HT1080 (cell line): ENCODE data around the genes KCNJ13, SNORC, DGKD and UGT1A8.

RAMPAGE:
- cytosol, long total RNA = no peak
- long total RNA = no peak
- nucleus, long total RNA = no peak
Measured at GRCh38 chr2:232541480-232541952, 2.0 kb downstream of the CHRNG start.

RAMPAGE:
- cytosol, long total RNA = no peak
- long total RNA = no peak
- nucleus, long total RNA = no peak
Measured at GRCh38 chr2:232772486-232772825, 3.9 kb downstream of the KCNJ13 start.

RAMPAGE:
- cytosol, long total RNA = no peak
- long total RNA = no peak
- nucleus, long total RNA = no peak
Measured at GRCh38 chr2:232776220-232777003, at the start of gene KCNJ13. KCNJ13 (minus strand) TSS chr2:232776565.

DNA sequence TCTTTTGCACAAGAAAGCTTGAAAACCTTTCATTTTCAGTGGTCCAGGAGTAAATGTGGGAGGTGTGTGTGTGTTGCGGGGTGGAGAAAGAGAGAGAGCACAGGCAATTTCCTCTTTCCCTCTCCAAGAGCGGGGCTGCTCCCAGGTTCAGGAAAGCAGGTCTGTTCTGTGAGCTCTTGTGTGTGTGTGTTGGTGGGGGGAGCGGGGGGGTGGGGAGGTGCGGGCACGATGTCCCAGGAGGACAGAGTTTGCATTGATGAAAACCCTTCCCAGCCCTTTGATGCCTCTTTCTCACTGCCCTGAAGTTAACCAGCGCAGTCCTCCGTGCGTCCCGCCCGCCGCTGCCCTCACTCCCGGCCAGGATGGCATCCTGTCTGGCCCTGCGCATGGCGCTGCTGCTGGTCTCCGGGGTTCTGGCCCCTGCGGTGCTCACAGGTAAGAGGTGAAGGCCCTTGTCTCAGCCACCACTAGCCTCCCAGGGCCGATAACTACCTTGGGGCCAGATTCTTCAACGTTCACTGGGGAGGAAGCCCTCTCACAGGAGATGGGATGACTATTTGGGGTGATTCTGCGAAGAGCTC is at the start of gene SNORC:
TSS of gene SNORC (plus strand) at position 285 of the 581 bp plus-strand sequence.
RAMPAGE:
- cytosol, long total RNA = no peak
- long total RNA = no peak
- nucleus, long total RNA = no peak

GRCh38 chr2:232876290-232877045 is 6.4 kb downstream of the SNORC start:
RAMPAGE:
- cytosol, long total RNA = no peak
- long total RNA = no peak
- nucleus, long total RNA = no peak

RAMPAGE:
- cytosol, long total RNA = no peak
- long total RNA = no peak
- nucleus, long total RNA = no peak
Measured at GRCh38 chr2:232877046-232877672, 7.1 kb downstream of the SNORC start.

DNA sequence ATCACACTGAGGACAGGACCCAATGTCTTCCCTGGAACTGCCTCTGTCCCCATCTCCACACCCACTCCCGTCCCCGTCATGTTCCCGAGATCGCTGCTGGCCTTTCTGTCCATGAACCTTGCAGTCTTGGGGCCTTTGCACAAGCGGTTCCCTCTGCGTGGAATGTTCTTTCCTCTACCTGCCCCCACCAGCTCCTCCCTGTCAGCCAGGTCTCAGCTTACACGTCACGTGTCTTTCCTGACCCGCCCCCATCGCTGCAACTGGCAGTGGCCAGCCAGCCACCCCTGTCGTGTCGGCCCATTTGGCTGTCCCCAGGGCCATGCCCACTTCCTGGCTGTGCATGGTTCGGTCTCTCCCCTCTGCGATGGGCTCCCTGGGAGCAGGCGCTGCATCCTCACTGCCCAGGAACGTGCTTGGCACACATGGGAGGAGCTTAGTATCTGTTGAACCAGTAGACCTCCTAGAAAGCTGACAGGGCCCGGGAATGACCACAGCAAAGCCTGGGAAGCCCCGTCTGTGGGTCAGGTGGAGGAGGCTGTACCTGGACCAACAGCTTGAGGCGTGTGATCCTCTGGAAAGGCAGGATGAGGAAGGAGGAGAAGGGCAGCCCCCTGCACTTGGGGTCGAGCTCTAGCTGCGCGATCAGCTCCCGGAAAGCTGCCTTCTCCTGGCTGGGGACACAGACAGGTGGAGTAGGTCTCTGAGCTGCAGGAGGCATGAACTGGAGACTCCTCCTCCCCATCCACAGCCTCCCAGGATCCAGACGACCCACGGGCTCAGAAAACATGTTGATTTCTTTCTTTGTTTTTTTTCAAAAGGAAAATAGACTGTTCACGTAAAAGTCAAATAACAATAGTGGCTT is 21.0 kb downstream of the SNORC start:
RAMPAGE:
- cytosol, long total RNA = no peak
- long total RNA = no peak
- nucleus, long total RNA = no peak

DNA sequence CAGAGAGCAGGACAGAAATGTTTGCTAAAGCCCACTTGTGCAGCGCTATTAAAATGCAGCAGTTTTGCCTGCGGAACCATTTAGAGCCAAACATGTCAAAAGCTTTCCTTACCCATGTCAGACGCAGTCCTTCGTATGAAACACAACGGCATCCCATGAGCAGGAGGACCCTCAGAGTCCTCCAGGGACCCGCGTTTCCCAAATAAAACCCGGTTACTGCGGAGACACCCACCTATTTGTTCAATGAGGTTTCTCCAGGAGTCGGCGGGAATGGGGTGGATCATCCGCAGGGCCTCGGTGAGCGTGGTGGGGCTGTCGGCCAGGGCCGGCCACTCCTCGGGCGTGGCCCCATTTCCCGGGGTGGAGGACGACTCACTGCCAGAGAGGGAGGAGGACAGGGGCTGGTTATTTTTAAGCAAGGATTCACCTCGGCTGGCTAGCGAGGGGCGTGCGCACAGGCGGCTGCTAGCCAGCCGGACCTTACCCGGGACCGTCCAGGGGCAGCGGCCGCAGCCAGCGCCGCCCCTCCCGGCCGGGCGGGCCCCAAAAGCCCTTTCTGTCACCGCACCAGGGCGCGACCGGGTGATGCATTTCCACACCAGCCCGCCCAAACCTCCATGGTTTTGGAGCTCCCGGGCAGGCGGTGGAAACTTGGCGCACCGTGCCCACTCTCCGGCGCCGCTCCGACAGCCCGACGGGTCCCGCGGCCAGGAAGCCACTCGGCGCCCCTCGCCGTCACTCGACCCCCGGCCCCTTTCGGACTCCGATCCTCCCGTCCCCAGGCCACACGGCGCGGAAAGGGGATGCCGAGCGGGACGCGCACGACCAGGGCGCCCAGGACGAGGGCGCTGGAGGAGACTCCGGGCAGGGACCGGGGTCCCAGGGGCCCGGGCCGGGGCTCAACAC is 57.0 kb downstream of the SNORC start:
RAMPAGE:
- cytosol, long total RNA = no peak
- long total RNA = no peak
- nucleus, long total RNA = no peak

GRCh38 chr2:233012375-233013028 is 554 bp downstream of the NGEF start:
RAMPAGE:
- cytosol, long total RNA = no peak
- long total RNA = no peak
- nucleus, long total RNA = no peak

DNA sequence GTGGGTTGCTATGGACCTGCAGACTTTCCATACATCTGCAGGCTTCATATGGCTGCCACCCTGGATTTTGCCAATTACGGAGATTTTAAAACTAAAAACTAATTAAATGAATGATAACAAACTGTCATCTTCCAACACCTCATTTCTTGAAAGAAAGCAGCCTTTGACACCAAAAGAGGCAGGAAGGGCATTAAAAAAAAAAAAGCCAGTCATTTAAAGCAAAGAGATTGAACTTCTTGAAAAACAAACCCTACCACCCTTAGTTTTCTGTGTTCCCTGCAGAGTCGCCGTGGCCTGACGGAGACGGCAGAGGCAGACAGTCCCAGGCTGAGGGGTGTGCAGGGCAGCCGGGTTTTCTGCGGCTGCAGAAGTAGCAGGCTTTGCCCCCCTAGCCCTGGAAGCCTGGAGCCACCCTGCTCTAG is 2.7 kb downstream of the INPP5D start:
RAMPAGE:
- cytosol, long total RNA = no peak
- long total RNA = no peak
- nucleus, long total RNA = no peak

GRCh38 chr2:233114367-233114866 is 54.3 kb downstream of the INPP5D start:
RAMPAGE:
- cytosol, long total RNA = no peak
- long total RNA = no peak
- nucleus, long total RNA = no peak

DNA sequence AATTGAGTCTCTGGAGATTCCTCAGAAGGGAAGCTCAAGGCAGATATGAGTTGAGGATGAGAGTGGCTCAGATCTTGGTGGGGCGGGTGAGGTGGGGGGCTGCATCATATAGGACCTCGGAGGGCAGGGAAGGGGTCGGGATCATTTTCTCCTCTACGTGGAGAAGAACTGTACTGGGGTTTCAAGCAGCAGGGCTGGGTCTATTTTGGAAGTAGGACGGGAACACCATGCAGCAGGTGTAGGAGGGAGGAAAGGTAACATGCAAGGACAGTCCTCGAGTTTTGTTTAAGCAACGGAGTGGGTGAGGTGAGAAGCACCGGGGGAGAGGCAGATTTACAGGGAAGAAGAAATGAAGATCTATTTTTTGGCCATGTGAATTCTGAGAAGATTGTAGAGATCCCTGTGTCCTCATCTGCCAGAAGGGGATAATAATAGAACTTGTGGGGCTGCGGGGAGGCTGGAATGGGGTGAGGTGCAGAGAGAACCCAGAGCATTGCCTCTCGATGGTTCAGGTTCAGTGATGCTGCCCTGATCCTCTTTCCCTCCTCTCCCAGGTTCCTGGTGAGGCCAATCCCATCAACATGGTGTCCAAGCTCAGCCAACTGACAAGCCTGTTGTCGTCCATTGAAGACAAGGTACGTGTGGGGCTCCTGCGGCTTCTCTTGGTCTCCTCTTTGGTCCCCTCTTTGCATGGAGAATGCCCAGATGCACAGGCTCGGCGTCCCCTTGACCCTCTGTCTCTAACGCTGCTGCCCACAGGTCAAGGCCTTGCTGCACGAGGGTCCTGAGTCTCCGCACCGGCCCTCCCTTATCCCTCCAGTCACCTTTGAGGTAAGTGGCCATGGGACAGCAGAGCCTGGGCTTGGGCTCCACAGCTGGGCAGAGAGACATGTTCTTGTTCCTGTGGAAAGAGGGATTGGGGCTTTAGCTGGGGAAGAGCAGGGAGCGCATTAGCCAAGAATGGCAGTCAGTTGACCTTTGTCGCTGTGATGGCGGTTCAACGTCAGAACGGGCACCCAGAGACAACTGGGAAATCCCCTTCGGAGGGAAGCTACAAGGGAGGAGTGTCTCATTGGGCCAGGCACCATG is 85.8 kb downstream of the INPP5D start:
RAMPAGE:
- cytosol, long total RNA = no peak
- long total RNA = no peak
- nucleus, long total RNA = no peak

DNA sequence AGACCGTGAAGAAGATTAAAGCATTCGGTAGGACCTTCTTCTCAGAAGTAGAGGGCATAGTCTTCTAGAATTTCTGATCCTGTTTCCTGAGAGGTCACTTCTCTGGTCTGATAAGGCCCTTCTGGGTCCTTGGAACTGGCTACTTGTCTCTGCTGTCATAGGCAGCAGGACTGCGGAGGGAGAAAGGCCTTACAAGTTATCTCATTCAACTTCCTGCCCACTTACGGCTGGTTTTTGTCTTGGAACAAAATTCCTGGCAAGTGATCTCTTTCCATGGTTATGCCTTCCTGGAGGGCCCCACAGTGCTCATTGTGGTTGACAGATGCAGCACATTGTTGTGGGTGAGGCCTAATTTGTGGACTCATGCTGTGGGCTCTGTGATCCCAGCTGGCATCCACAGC is 21.9 kb downstream of the SAG start:
RAMPAGE:
- cytosol, long total RNA = no peak
- long total RNA = no peak
- nucleus, long total RNA = no peak

GRCh38 chr2:233353987-233354646 is at the start of gene DGKD:
DGKD (plus strand) TSS chr2:233354494.
RAMPAGE:
- cytosol, long total RNA = no peak
- long total RNA = no peak
- nucleus, long total RNA = no peak

RAMPAGE:
- cytosol, long total RNA = no peak
- long total RNA = no peak
- nucleus, long total RNA = no peak
Measured at GRCh38 chr2:233385375-233386090, 31.2 kb downstream of the DGKD start.

DNA sequence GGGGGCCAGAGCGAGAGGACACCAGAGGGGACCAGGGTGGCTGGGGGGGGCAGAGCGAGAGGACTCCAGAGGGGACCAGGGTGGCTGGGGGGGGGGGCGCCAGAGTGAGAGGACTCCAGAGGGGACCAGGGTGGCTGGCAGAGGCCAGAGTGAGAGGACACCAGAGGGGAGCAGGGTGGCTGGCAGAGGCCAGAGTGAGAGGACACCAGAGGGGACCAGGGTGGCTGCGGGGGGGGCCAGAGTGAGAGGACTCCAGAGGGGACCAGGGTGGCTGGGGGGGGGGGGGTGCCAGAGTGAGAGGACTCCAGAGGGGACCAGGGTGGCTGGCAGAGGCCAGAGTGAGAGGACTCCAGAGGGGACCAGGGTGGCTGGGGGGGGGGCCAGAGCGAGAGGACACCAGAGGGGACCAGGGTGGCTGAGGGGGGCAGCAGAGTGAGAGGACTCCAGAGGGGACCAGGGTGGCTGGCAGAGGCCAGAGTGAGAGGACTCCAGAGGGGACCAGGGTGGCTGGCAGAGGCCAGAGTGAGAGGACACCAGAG is 42.7 kb downstream of the DGKD start:
RAMPAGE:
- cytosol, long total RNA = no peak
- long total RNA = no peak
- nucleus, long total RNA = no peak

DNA sequence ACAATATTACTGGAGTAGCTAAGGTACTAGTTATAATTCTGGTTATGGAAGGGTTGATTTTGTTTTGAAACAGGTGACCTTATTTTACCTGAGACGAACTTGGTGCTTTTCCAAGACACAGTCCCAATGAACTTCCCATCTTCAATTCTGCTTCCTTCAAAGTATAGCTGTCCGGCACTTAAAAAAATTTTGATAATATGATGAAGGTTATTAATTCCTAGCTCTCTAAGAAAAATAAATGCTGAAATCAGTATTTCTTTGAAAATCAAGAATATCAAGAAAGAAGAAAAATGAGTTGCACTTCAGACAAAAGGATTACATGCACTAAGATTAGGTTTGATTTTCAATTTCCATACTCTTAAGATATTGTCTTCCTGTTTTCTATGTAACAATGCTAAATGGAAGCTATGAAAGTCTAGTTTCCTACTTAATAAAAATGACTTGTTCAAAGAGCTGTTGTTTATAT is 54.9 kb downstream of the USP40 start:
RAMPAGE:
- cytosol, long total RNA = no peak
- long total RNA = no peak
- nucleus, long total RNA = no peak

GRCh38 chr2:233617328-233618031 is at the start of gene UGT1A8:
UGT1A8 (plus strand) TSS chr2:233617633.
RAMPAGE:
- cytosol, long total RNA = no peak
- long total RNA = no peak
- nucleus, long total RNA = no peak

GRCh38 chr2:233966185-233966962 is 49.2 kb downstream of the TRPM8 start:
RAMPAGE:
- cytosol, long total RNA = no peak
- long total RNA = no peak
- nucleus, long total RNA = no peak

DNA sequence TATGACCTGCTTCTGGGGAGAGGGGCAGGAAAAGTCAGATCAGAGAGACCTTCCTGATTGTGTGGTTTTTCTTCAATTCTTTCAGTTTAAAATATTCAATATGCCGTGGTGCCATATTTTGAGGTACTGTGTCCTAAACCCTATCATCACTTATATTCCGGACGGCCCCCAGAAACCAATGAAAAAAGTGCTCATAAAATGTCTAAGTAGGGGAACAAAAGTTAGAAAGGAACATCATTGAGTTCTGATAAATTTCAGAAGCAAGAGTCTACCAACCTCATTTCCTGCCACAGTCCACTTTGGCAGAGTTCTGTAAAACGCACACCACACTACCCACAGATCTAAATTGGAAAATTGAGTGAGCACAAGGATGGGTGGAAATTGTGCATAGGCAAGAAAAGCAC is 49.3 kb upstream of the SPP2 start:
RAMPAGE:
- cytosol, long total RNA = no peak
- long total RNA = no peak
- nucleus, long total RNA = no peak